Pericardium fibroblast (primary cell): ENCODE measurements around the genes SLAMF7, ITLN1 and NR1I3.

DNA sequence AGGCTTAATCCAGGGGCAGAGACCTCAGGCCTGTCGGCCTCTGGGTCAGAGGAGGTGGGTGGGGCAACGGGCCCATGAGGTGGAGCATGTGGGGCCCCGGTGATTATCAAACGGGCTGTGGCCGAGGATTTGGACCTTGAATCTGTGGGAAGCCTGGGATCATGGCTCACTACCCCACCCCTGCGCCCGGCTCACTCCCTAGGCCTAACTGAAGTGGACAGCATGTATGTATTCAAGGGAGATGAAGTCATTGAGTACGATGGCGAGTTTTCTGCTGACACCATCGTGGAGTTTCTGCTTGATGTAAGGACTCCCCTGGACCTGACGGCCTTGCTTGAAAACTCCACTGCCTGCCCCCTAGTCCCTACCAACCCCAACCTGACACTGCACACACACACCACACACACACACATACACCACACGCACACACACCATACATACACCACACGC, 3.2 kb downstream of the CASQ1 start:
- RAMPAGE, long total RNA, result no peak

DNA sequence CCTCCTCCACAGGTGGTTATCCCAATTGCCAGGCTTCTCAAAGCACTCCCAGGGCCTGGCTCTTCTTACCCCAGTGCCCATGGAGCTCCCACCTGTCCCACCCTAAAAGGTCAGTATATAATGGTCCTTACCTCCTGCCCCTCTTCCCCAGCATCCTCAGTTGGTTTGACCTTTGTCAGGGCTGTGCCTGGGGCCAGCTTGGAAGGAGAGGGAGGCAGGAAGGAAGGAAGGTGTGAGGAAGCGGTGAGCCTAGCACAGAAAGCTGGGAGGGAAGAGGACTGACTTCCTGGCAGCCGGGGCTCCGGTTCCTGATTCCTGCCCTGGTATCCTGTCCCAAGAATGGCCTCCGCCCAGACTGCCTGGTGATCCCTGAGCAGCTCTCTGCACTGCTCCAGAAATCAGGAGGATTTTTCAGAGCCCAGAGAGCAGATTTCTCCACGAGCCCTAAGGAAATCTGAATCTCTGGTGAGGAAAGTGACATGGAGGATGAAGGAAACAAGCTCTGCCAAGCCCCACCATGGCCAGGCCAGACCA, 3.0 kb downstream of the PEA15 start:
- RAMPAGE, long total RNA, result no peak

DNA sequence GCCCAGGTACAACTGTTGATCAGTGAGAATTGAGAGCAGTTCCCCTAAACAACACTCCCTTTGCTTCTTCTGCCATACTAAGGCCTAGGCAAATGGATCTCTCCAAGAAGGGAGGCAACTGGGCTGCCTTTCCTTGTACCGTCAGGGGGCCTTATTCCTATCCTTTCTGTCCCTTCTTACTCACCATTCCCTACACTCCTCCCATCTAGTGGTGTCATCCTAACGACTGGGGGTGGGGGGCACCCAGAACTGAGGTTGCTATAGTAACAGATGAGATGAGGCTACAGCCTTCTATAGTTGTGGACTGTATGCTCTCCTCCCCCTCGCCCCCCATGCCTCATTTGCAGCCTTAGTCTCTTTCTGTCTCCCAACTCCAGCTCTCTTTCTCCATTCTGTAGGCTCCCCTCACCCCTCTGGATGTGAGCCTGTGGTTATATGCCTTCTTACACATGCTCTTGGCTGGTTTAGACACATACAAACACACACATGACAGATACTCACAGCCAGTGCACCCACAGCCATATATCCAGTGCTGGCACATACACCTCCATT, 3.6 kb downstream of the PEA15 start:
- RAMPAGE, long total RNA, result no peak

DNA sequence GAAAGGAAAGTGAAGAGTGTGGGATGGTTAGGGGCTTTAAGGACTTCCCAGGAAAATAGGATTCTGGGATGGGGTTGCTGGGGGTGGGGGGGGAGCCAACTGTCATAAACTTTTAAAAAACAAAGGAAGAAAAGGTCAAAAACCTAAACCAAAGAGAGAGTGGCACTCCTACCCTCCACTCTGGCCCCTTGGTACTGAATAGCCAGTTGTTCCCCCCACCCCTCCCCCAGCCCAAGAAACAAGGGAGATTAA, 11.8 kb downstream of the PEA15 start:
- RAMPAGE, long total RNA, result no peak

DNA sequence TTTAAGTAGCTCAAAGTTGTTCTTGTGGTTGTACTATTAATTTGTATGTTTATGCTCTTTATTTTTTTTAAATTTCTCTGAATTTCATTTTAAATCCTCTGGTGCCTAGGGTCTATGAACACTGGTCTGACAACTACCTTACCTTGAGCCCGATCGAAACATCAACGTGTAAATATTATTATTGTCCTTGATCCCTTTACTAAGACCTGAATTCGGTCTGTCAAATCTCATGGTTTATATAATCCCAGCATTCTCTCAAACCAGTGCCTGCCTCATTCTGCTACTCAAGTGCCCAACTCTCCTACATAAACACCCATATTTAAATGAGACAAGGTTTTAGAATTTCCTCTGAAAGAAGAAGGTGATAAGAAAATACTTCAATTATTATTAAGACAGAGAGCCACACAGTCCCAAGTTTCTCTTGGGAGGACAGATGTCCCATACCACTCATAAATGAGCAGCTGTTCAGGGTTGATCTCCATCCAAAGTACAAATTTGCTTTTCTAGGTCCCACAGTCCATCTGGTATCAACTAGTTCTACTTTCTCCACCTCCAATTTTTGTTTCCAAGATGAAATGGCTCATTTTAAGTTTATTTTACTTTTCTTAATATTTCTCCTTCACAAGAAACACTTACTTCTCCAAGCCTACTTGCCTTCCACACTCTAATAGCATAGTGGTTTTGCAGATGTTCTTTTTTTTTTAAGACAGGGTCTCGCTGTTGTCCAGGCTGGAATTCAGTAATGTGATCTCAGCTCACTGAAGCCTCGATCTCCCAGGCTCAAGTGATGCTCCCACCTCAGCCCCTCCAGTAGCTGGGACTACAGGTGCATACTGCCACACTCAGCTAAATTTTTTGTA, 11.3 kb downstream of the DCAF8 start:
- RAMPAGE, long total RNA, result no peak

DNA sequence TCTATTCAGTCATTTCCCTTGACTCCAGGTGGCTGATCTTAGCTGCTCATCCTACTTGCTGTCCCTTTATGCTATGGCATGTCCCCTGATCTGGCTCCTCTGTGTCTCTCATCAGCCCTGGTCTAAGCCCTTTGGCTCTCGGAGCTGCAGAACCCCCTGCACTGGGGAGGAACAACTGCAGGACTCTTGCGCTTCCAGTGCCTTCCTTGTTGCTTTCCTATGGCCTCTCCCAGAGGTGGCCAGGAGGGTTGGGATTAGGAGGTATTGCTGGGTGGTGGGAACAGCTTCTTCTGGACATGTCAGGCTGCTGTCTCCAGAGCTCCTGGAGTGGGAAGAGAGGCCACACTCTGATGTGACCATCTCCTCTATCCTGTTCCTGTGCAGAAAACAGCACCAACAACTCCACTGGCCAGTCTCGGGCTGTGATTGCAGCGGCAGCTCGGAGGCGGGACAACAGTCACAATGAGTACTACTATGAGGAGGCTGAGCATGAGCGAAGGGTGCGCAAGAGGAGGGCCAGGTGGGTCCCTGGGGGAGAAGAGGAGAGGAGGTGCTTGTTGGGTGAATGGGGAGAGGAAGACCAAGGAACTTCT, 20.4 kb downstream of the VANGL2 start:
- RAMPAGE, long total RNA, result no peak

GRCh38 chr1:160628778-160629110, 18.1 kb downstream of the SLAMF1 start:
- RAMPAGE, long total RNA, result no peak

GRCh38 chr1:160738919-160739660, at the start of gene SLAMF7:
TSS of gene SLAMF7 (plus strand) at chr1:160739247.
- RAMPAGE, long total RNA, result no peak

DNA sequence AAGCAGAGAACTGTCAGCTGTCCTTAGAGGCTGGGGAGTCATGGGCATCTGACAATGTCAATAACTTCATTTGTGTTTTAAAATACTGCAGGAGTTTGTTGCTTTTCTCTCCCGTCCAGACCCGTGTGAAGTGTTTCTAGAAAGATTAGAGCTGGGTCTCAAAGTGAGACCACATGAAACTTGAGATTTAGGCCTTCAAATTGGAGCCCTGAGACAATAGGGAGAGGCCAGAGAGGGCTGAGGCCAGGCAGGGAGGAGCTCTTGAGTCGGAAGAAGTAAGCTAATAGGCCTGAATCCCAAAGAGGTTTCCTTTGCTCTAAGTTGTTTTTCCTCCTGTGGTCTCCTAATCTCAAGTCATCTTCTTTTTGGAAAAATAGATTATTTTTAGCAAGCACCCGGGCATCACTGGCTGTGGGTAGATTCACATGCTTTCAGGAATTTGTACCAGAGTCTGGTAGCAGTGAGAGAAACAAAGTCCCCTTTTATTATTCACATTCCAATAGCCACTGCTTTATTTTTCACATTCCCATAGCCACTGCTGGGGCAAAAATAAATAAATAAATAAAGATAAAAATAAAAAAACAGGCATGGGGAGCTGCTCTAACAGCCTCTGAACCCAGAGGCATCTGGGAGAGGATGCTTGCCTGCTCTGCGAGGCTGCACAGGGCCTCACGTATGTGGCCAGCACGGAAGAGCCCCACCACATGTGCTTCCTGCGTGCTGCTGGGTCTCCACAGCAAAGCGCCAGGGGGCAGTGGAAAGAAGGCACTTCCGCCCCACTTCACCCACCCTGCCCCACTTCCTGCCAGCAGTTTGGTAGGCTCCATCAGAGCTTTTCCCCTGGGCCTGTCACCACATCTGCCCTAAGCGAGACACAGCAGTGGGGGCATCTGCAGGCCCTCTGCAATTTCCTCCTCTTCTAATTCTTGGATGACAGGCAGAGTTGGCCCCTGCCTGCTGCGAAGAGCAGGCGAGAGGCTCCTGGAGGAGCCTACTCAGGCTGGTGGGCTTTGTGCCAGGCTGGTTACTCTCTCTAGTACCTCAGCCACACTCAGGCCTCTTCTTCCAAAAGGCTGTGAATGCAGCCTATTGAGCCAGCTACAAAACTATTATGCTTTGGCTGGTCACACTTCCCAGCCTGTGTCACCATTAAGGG, 25.4 kb downstream of the CD244 start:
- RAMPAGE, long total RNA, result no peak

DNA sequence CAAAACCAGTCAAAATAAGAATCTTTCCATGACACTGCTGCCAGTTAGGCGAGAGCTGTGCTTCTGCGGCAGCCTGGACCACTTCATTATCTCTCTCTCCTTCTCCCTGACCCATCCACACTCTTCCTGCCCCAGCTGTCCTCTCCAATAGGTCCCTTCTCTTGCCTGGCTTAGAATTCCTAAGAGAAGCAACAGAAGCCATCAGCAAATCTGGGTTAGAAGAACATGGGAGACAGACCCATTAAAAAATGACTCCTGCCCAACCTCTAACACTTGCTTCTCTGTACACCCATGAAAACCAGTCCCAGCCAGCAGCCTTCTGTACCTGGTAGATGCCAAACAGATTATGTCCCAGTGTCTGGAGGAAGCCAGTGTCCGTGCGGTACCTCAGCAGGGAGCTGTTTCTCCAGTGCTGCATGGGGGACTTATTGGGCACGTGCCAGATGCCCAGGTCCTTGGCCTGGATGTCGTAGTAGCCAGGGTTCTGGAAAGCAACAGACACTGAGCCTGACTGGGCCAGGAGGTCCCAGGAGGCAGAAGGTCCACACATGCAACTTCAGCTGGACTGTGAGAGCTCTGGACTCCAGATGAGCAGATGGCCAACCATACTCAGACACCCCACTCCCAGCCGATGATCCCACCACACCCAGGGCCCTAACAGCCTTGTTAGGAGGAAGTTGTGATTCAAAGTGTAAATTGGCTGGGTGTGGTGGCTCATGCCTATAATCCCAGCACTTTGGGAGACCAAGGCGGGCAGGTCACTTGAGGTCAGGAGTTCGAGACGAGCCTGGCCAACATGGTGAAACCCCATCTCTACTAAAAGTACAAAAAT, 3.9 kb downstream of the ITLN1 start:
- RAMPAGE, long total RNA, result no peak

GRCh38 chr1:160884992-160885332, at the start of gene ITLN1:
TSS of gene ITLN1 (minus strand) at chr1:160885180.
- RAMPAGE, long total RNA, result no peak

GRCh38 chr1:160982006-160982683, 27.5 kb upstream of the ITLN2 start:
- RAMPAGE, long total RNA, result no peak

GRCh38 chr1:161048451-161049545, 3.0 kb upstream of the USF1 start:
- RAMPAGE, long total RNA, result no peak

GRCh38 chr1:161083329-161084104, 5.8 kb downstream of the NECTIN4 start:
- RAMPAGE, long total RNA, result no peak

- RAMPAGE, long total RNA, result no peak
Observed at GRCh38 chr1:161131386-161132280, 834 bp downstream of the DEDD start.

DNA sequence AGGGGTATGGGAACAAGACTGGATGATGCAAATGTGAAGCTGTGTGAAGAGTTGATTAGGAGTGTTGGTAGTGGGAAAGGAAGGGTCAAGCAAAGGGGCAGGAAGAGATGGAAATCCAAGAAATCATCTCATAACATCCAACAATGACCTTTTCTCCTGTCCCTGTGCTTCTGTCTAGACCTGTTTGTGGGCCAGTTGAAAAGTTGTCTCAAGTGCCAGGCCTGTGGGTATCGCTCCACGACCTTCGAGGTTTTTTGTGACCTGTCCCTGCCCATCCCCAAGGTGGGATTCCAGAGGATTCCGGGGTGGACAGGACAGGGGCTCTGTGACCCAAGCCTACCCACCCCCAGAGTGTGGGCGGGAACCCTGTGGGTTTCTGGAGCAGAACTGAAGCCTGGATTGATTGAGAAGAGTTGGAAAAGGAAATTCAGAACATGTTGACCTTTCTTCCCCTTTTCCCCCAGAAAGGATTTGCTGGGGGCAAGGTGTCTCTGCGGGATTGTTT, 2.5 kb upstream of the PPOX start:
- RAMPAGE, long total RNA, result no peak

DNA sequence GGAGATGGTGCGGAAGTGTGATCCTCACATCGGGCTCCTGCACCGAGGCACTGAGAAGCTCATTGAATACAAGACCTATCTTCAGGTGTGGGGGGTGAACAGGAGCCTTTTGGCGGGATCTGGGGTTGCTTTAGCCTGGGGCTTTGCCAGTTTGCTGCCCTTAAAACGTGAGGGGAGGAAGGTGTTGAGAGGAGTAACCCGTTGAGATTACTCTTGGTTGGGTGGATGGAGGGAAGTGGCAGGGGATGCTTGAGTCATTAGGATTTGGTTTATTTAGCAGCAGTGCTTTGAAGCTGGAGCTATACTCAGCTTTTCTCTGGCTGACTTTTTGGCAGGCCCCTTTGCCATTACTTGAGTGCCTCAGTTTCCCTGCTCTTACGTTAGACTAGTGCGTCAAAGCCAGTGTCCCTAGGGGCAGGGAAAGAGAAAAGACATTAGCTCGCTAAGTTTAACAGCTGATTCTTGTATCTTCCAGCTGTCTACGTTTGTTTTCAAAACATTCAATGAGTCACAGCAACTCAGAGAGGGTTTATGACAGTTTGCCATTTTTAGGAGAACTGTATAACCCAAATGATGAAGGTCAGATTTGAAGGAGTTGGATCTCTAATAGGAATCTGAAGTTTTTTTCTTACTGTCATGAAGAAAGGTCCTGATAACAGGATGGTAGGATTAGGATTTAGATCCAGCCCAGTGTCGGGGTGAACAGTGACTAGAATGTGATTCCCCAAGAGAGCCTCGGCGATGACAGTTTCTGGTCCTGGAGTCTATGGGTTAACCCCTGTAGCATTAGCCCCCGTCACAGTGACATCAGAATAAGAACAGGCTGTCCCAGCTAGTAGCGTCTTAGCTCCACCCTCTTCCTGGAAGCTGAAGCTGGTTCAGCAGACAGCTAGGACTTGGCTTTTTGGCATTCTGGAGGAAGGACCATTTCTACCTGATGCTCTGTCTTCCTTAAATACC, 4.6 kb downstream of the NDUFS2 start:
- RAMPAGE, long total RNA, result no peak

- RAMPAGE, long total RNA, result no peak
Observed at GRCh38 chr1:161220511-161220964, 2.9 kb downstream of the APOA2 start.

- RAMPAGE, long total RNA, result no peak
Observed at GRCh38 chr1:161237963-161238462, at the start of gene NR1I3. TSS of gene NR1I3 (minus strand) at chr1:161238203.

DNA sequence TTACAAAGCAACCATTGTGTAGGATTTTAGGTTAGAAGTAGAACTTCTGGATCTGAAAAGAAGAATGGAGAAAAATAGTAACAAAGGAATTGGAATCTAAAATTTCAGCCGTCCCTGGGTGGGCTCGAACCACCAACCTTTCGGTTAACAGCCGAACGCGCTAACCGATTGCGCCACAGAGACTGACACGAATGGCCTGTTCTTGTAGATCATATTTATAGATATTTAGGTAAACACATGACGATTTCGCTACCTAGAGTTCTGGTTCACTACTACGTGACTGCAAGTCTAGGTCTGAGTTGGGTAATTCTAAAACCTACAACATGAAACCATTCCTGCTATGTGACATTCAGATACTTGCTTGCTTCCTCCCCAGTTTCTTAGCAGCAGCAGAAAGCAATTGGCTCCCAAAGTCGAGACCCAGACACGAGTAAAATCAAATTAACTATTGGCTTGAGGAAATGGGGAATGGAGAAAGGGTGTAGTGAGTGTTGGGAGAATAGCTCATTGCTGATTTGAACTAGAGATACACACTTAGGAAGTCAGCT, 60.4 kb upstream of the CFAP126 start:
- RAMPAGE, long total RNA, result no peak